Breast epithelium (tissue), 2 donors: ENCODE data around the gene TMPRSS6.

GRCh38 chr22:36990293-36990528 is 17.4 kb downstream of the TEX33 start:
- PRO-cap: no peak
- RAMPAGE, long total RNA, 2 experiments: no peak in any of the 2 experiments

DNA sequence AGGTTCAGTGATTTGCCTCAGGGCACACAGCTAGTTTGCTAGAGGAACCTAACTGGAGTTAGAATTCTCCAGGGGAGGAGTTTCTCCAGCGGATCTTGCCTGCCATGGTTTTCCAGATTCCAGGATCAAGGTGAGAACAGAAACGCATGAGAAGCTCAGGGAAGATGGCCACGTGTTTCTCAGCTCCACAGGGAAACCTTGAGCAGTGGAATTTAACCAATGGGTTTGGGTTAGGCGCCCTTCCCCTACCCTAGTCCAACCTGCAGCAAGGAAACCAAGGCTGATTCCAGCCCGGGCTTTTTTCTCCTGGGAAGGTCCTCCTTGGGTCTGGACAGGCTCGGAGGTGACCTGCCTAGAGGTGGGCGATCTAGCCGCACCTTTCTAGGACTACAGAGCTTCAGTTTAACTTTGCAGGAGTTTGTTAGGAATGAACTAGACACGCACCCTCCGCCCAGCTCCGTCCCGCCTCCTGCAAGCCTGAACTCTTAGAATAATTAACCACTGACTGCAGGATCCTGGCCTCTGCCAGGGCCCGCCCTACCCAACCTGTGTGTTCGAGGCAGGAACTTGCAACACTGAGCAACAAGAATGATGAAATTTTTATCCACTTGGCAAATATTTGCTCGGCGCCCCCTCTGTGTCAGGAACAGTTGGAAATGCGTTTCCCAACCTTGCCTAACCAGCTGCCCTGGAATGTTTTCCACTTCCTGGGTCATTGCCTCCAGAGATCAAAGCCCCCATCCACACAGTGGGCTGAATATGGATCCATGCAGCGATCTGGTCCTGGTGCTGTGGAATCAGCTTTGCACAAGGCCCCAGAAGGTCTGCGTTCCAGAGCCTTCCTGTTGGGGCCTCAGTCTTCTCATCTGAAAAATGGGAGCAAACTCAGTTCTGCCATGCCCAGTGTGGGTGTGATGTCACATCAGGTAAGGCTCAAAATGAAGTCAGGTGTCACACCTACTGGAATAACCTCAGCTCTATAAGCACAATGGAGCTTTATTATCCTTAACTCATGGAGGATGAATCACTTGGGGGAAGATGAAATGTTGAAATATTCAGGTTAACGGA is 13.2 kb downstream of the MPST start:
- PRO-cap: no peak
- RAMPAGE, long total RNA, 2 experiments: no peak in any of the 2 experiments

GRCh38 chr22:37050374-37051096 is 1.0 kb upstream of the KCTD17 start:
- PRO-cap: no peak
- RAMPAGE, long total RNA, 2 experiments: no peak in any of the 2 experiments

- PRO-cap: no peak
- RAMPAGE, long total RNA, 2 experiments: no peak in any of the 2 experiments
Observed at GRCh38 chr22:37062986-37063669, 11.6 kb downstream of the KCTD17 start.

DNA sequence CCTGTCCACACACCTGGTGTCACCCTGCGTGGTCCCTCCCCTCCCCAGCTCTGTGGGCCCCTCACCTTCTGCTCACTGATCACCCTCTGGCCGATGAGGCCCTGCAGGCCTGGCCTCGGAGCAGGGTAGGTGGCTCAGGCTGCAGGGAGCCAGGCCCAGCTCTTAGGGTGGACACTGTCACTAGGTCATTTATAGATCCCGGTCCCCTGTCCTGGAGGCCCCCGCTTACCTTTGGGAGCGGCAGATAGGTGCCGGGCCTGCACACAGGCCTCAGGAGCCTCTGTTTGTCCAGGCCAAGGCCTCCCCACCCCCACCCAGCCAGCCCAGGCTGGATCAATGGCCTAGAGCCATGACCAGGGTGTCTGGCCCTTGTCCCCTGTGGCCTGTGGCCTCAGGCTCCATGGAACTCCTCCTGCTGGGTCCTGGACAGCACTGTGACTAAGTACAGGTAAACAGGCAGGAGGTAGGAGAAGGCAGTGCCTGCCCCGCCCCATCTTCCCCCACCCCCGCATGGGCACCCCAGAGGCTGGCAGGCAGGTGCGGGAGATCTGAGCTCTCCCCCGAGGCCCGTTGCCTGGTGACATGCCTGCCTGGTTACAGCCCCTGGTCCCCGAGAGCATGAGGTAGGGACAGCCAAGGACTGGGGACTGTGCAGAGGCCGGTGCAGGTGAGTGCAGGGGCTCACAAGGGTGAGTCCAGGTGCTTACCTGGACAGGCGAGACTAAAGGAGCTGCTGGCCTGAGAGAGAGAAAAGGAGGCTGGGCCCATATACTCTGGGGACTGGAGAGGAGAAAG is at the start of gene TMPRSS6:
TSS of gene TMPRSS6 (minus strand) at position 440 of the 795 bp plus-strand sequence.
- PRO-cap: no peak
- RAMPAGE, long total RNA, 2 experiments: no peak in any of the 2 experiments

DNA sequence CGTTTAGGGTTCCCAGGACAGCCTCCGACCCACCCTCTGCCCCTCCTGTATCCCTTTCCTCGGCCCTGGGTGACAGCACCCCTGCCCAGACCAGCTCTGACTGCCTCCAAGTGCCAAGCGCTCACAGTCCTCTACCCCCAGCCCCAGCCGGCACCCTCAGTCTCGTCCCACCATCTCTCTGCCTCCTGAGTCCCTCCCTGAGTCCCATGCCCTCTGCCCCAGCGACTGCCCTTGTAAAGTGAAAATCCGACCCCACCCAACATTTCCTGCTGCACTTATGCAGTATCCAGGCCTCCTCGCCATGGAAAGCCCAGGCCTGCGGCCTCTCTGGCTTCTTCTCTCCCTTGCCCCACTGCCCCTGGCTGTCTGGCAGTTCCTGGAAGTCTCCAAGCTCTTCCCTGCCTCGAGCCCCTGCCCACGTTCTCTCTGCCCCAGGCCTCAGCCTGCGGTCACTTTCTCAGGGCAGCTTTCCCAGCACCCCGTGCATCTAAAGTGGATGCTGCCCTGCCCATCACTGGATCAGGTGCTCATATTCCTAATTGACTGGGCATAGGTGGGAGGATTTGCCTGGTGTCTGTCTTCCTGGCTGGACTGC is 17.6 kb upstream of the IL2RB start:
- PRO-cap: no peak
- RAMPAGE, long total RNA, 2 experiments: no peak in any of the 2 experiments

- PRO-cap: no peak
- RAMPAGE, long total RNA, 2 experiments: no peak in any of the 2 experiments
Observed at GRCh38 chr22:37187507-37187820, 583 bp downstream of the C1QTNF6 start.

GRCh38 chr22:37241233-37241979 is 2.7 kb downstream of the RAC2 start:
- PRO-cap: no peak
- RAMPAGE, long total RNA, 2 experiments: no peak in any of the 2 experiments

- PRO-cap: no peak
- RAMPAGE, long total RNA, 2 experiments: no peak in any of the 2 experiments
Observed at GRCh38 chr22:37245374-37245829, 1.3 kb upstream of the RAC2 start.

DNA sequence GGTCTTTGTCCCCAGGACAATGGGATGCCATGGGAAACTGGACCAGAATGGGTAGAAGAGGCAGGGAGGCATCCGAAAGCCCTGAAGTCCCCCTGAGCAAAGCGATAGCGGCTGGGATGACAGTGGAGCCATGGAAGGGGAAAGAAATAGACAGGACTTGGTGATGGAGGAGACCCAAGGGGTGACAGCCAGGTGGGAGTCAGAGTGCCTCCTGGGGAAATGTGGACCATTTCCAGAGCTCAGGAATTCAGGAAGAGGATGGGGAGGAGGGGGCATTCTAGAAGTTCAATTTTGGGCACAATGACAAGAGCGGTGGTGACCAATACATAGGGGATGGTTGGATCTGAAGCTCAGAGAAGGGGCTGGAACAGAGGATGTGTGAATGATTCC is 4.5 kb downstream of the CYTH4 start:
- PRO-cap: no peak
- RAMPAGE, long total RNA, 2 experiments: no peak in any of the 2 experiments

- PRO-cap: no peak
- RAMPAGE, long total RNA, 2 experiments: no peak in any of the 2 experiments
Observed at GRCh38 chr22:37301090-37301612, 18.8 kb downstream of the CYTH4 start.

DNA sequence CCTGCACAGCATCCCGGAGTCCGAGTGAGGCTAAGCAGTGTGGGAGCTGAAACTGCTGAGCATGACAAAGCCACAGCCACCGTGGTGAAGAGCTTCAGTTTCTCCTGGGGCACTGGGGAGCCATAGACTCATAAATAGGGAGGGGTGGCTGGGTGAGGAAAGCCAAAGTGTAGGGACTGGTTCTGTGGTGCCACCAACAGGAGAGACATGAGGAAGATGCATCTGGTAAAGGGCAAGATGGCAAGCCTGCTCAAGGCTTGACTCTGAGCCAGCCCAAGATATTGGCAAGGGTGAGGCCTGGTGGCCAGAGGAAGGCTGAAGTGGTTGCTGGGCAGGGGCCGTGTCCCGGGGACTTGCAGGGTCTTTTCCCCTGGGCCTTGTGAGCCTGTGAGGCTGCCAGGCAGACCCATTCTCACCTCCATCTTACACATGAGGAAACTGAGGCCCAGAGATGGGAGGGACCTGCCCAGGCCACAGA is 30.3 kb downstream of the CYTH4 start:
- PRO-cap: no peak
- RAMPAGE, long total RNA, 2 experiments: no peak in any of the 2 experiments

- PRO-cap: no peak
- RAMPAGE, long total RNA, 2 experiments: no peak in any of the 2 experiments
Observed at GRCh38 chr22:37373269-37373579, 54.1 kb downstream of the ELFN2 start.

GRCh38 chr22:37374642-37375094 is 52.6 kb downstream of the ELFN2 start:
- PRO-cap: no peak
- RAMPAGE, long total RNA, 2 experiments: no peak in any of the 2 experiments

GRCh38 chr22:37525292-37525704 is 6.1 kb upstream of the CARD10 start:
- PRO-cap: no peak
- RAMPAGE, long total RNA, 2 experiments: no peak in any of the 2 experiments

GRCh38 chr22:37563747-37564818 is 3.8 kb downstream of the CDC42EP1 start:
- PRO-cap: no peak
- RAMPAGE, long total RNA, 2 experiments: no peak in any of the 2 experiments

DNA sequence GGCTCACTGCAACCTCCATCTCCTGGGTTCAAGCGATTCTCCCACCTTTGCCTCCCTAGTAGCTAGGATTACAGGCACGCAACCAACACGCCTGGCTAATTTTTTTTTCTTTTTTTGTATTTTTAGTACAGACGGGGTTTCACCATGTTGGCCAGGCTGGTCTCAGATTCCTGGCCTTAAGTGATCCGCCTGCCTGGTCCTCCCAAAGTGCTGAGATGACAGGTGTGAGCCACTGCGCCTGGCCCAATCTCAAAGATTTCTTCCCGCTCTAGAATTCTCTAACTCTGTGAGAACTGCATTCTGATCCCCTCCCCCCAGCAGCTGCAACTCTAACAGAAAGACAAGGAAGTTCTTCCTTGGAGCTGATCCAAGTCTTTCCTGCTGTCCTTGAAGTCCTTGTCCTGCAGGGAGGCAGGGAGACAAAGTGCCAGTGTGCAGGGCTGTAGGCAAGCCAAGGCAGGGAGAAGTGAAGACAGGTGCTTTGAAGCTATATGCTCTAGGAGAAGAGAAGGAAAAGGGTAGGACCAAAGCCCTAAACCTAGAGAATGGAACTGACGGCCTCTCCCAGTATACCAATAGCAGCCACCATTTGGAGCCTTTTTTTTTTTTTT is 9.5 kb upstream of the GGA1 start:
- PRO-cap: no peak
- RAMPAGE, long total RNA, 2 experiments: no peak in any of the 2 experiments

DNA sequence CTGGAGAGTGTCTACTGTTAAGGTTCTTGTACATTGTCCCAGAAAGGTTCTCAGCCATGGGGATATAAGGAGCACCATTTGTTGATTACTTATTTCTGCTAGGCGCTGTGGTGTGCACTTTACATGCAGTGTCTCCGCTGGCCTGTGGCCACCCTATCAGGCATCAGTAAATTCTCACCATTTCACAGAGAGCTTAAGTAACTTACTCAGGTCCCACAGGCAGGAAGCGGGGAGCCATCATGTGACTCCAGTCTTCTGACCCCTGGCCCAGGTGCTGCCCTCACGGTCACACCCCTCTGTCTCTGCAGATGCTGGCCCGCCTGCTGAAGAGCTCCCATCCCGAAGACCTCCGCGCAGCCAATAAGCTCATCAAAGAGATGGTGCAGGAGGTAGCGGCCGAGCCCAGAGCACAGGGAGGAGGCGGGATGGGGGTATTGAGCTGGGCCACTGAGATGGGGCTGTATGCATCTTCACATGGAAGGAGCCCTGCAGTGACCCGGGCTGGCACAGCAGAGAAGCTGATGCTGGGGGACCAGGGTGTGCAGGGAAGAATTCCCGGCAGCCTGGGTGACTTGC is 12.8 kb downstream of the GGA1 start:
- PRO-cap: no peak
- RAMPAGE, long total RNA, 2 experiments: no peak in any of the 2 experiments

DNA sequence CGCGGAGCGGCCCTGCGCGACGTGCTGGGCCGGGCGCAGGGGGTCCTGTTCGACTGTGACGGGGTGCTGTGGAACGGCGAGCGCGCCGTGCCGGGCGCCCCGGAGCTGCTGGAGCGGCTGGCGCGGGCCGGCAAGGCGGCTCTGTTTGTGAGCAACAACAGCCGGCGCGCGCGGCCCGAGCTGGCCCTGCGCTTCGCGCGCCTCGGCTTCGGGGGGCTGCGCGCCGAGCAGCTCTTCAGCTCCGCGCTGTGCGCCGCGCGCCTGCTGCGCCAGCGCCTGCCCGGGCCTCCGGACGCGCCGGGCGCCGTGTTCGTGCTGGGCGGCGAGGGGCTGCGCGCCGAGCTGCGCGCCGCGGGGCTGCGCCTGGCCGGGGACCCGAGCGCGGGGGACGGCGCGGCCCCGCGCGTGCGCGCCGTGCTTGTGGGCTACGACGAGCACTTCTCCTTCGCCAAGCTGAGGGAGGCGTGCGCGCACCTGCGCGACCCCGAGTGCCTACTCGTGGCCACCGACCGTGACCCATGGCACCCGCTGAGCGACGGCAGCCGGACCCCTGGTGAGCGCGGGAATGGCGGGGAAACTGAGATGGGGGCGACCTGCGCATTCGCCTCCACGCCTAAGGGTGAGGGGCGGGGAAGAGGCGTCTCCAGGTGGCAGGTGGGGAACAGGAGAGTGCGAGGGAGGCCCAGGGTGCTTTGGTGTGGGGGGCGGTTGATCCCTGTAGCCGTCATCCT is 446 bp downstream of the PDXP start:
- PRO-cap: no peak
- RAMPAGE, long total RNA, 2 experiments: no peak in any of the 2 experiments

DNA sequence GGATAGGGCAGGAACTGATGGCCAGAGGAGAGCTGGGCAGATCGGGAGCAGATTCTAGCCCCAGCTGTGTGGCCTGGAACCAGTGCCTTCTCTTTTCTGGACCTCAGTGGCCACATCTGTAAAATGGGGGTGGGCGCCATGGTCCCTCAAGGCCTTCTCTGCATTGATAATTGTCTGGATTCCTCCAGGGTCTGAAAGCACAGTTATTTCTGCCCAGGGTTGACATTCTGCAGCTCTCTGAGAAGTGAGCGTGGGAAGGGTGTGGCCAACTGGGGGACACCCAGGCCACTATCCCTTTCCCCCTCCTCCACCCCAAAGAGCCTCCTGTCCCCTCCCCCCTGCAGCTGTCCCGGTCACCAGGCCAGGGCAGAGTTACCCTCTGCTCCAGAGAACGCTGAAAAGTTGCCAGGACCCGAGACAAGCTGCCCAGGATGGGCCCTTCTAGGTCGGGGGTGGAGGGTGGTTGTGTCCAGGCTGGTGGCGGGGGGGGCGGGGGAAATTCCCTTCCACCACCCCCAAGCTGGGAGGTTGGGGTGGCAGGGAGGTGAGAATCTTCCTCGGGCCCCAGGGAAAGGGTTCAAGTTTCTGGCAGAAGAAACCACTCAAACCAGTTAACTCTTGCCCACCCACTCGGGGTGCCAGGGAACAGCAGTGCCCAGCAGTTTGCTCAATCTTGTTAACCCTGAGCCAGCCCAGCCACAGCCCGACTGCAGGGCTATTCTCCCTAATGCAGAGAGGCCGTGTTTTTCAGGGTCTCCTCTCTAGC is 491 bp downstream of the LGALS1 start:
- PRO-cap: no peak
- RAMPAGE, long total RNA, 2 experiments: no peak in any of the 2 experiments